NB4 (cell line): ENCODE data around the genes ASMTL, P2RY8 and ARSH.

DNA sequence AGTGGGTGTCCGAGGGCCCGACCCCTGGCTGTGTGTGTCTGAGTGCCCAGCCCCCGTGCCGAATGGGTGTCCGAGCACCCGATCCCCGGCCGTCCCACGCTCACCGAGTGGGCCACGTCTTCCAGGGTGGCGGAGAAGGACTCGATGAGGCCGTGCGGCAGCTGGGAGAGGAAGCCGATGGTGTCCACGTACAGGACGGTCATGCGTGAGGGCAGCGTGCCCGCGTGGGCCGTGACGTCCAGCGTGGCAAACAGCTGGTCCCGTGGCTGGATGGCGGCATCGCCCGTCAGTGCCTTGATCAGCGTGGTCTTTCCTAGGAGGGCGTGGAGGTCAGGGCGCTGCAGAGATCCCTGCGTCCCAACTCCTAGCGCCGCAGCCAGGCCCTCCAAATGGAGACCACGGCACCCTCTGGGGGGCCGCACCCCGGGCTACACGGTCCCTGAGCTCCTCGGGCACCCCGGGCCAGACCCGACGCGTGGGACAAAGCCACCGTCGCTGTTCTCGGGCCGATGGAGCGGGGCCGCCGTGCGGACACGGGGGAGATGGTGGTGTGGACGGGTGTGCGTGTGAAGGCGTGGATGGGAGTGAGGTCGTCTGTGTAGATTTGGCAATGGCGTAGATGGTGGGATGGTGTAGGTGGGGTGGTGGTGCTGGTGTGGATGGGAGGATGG, 7.1 kb downstream of the GTPBP6 start:
- RRBS = no CpG with 5 or more reads among the region's 58 CpGs

DNA sequence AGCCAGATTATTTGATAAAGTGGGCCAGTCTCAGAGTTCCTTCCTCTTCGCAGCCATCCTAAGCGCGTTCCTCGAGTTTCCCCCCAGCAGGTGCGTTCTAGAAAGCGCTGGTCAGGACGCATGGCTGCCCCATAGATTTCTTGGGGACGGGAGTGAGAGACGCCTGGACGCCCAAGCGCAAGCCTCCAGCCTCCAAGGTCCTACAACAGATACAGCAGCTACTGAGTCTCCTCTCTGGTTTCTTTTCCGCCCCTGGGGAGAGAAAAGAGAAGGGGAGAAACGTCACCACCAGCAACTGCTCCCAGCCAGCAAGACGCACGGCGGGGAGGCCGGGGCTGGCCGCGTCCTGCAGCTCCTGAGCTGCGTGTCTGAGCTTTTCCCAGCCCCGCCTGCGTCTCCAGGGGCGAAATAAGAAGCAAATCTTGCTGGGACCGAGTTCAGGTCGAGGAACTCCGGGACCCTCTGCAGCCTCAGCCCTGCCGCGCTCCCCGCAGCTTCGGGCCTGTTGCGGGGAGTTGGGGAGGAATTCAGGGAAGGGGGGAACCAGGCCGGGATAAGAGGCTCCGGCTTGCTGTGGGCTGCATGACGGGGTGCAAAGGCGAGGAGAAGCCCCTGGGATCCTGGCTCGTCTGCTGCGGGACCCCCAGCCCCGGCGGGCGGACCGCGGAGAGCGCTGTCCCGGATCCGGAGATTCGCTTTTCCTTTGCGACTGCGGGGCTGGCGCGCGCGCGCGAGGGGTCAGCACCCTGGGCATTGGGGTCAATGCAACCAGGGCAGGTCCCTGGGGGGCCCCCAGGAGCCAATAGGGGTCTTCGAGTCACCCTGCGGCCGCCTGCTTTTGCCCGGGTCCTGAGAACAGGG, 6.8 kb upstream of the SHOX start:
- RRBS = 54% methylated on average over 2 of the region's 58 CpGs

GRCh38 chrX:1405893-1406366, 14.0 kb upstream of the SLC25A6 start:
- RRBS = no CpG with 5 or more reads among the region's 2 CpGs

GRCh38 chrX:1420866-1421377, 29.0 kb upstream of the SLC25A6 start:
- RRBS = no CpG with 5 or more reads among the region's 9 CpGs

DNA sequence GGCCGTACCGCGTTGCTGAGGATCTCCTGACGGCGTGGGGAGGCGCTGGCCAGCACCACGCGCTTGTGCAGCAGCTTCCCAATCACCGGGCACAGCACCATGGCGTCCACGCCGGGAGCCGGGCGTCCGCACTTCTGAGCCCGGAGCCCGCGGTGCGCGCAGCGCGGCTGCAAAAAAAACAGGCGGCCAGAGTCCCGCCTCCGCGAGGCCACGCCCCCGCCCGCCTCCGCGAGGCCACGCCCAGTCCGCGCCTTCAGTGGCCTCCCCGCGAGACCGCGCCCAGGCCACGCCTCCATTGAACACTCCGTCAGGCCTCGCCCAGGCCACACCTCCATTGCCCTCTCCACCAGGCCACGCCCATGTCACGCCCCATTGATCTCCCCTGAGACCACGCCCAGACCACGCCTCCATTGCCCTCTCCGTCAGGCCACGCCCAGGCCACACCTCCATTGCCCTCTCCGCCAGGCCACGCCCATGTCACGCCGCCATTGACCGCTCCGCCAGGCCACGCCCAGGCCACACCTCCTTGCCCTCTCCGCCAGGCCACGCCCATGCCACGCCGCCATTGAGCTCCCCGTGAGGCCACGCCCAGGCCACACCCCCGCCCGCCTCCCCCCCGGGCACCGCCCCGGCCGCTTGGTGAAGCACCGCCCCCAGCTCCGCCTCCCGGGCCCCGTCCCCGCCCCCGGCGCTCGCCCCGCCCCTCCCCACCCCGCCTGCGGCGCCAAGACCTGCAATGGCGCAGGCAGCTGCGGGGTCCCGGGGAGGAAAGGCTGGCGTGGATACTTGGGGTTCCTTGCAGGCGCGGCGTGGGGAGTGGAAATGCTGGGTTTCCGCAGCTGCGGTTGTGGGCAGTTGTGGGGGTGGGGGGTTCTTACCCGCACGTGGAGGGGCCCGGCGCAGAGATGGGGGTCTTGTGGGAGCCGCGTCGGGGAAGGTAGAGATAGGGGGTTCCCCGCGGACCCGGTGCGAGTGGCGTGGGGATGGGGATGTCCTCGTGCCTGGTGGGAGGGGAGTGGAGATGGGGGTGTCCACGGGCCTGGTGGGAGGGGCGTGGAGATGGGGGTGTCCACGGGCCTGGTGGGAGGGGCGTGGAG, at the start of gene ASMTL:
ASMTL (minus strand) TSS at position 170 of the 1,097 bp plus-strand sequence.
- RRBS = 4% methylated on average over 22 of the region's 104 CpGs

DNA sequence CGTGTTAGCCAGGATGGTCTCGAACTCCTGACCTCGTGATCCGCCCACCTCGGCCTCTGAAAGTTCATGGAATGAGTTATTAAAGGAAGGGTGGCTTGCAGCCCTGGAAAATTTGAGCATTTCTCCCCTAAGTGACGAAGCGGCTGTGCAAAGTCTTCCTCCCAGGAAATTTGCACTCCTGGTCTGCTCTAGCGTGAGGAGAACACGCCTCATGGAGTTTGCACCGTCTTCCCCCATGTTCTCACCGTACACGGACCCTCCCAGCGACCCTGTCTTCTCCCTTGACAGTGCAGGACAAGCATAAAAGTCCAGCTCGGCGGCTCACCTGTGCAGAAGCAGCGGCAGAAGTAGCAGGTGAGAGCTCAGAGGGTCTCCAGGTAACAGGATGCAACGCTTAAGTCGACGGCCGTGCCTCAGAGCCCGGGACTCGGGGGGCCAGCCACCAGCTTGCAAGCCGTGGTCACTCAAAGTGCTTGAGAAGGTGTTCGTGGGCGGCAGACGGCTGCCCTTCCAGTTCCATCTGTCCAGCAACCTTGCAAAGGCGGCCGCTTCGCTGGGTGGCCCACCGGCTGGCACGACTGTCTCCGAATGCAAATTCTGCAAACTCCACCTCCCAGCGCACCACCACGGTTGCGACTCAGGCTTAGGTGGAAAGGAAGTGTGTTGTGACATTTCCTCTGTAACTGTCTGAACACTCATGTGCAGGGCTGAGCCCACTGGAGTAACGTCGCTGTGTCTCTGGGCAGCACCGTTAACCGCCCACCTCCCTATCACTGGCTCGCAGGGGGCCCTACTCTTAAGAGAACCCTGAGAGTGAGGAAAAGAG, at the start of gene P2RY8:
P2RY8 (minus strand) TSS at position 590 of the 826 bp plus-strand sequence.
- RRBS = no CpG with 5 or more reads among the region's 40 CpGs

- RRBS = 0% methylated on average over 1 of the region's 12 CpGs
Observed at GRCh38 chrX:1658170-1658468, 43.3 kb downstream of the ASMT start.

GRCh38 chrX:2321377-2321875, 179.3 kb downstream of the DHRSX start:
- RRBS = no CpG with 5 or more reads among the region's 11 CpGs

GRCh38 chrX:2497864-2499138, 2.5 kb downstream of the DHRSX start:
- RRBS = 62% methylated on average over 1 of the region's 19 CpGs

DNA sequence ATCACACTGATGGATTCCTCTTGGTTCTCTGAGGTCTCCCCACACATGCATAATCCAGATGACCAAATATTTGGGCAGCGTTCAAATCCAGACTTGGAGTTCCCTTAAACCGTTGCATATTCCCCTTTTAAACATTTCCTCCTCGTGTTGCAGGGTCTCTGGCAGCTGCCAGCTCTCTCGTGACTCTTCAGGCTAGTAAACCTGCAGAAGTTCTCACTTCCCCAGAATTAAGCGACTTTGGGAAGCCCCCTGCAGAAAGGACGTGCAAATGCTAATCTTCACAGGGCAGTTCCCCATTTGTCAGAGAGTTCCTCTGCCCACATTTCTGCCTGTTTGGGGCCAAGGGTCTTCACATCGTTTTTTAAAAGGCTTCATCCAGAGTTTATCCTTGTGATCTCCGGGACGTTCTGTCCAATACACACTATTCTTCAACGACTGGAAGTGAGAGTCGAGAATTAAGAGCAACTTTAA, 20.6 kb upstream of the DHRSX start:
- RRBS = no CpG with 5 or more reads among the region's 11 CpGs

- RRBS = no CpG with 5 or more reads among the region's 5 CpGs
Observed at GRCh38 chrX:2593772-2594167, 93.0 kb upstream of the DHRSX start.

DNA sequence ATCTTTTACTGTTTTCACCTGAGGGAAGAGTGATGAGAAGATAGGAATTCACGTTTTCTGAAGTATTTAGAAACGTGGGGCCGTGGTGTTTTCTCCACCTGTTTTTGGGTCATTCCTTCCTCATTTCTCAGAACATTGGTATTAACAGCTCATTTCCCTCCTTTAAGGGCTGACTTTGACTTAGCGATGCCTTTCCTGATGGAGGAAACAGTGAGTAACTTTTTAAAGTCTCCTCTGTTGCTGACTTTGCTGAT, 80.3 kb upstream of the CD99 start:
- RRBS = no CpG with 5 or more reads among the region's 4 CpGs

GRCh38 chrX:2823692-2824453, 4.9 kb upstream of the GYG2 start:
- RRBS = no CpG with 5 or more reads among the region's 15 CpGs

- RRBS = no CpG with 5 or more reads among the region's 9 CpGs
Observed at GRCh38 chrX:3006184-3006707, at the start of gene ARSH. Gene ARSH, plus strand, starts transcription at chrX:3006546.

DNA sequence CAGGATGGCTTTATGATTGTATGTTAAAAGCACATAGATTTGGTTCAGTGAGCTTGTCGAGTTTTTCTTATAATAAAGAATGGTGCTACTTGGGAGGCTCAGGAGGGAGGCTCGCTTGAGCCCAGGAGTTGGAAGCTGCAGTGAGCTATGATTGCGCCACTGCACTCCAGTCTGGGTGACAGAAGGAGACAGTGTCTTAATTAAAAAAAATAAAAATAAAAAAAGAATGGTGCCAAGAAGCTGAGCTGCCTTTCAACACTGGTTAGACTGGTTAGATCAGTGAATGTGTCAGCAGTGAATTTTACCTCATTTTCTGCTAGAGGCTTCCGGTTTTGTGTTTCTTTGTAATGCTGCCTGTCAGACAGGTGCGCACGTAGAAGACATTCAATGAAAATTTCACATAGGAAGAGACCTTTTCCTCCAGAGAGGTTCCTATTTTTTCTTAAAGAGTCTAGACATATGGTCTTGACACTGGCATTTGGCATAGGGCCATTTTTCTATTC, 15.1 kb upstream of the ARSF start:
- RRBS = no CpG with 5 or more reads among the region's 6 CpGs

DNA sequence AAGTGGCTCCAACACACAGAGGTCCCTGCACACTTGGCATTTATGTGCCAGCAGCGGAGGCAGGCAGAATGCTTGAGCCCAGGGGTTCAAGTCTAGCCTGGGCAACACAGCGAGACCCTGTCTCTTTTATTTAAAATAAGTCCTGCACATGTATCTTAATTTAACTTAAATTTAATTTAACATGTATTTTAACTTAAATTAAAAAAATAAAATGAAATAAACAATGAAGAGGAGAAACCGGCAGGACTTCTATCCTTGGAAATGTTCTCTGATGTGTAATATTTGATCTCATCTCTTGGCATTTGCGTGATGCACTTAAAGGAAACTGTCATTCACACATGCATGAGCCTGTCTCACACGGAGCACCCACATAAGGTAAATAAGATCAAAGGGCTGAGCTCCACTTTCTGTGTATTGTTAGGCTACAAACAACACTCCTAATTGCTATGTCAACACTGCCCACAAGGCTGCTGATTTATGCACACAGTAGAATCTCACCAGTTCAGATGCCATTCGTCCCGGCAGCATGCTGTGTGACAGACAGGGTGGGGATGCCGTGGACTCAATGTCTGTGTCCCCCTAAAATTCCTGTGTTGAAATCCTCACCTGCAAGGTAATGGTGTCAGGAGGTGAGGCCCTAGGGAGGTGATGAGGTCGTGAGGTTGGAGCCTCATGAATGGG, 5.8 kb downstream of the PRKX start:
- RRBS = no CpG with 5 or more reads among the region's 9 CpGs

DNA sequence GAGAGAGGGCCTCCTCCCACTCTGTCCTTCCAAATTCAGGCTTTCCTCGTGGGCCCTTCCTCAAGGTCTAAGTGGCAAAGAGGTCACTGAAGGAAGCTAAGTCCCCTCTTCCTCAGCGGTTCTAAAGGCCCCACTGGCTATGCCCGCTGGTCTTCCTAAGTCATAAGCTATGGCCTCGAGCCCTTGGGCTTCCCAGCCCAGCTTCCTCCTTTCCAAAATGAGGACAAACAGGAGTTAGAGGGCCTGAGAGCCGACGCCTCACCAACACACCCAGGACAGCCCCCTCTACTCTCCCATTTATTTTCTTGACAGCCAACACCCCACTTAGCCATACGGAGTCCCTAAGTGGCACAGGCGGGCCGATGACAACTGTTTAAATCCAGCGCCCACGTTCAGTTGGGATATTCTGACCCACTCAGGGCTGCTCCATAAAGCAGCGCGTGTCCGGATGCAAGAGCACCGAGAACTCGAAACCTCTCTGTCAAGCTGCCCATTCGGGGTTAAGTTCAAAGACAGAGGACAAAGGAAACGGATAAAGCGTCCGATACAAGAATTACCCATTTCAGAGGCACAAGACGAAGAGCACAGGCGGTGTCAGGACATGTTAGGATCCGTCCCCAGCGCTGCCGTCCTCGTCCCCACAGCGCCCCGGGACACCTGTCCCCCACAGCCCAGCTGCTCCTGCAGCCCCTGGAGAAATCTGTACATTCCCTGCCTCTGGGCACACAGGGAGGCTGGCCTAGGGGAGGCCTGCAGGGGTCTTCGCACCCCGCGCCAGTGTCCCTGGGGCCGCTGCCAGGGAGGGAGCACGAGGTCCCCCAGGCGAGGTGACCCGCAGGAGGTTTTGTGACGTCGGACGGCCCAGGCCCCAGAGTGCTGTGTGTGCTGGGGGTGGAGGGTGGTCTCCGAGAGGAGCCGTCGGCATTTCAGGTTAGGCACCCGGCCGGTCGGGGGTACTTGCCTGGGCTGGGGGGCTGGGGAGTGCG, 1.2 kb downstream of the PRKX start:
- RRBS = 0% methylated on average over 3 of the region's 45 CpGs

DNA sequence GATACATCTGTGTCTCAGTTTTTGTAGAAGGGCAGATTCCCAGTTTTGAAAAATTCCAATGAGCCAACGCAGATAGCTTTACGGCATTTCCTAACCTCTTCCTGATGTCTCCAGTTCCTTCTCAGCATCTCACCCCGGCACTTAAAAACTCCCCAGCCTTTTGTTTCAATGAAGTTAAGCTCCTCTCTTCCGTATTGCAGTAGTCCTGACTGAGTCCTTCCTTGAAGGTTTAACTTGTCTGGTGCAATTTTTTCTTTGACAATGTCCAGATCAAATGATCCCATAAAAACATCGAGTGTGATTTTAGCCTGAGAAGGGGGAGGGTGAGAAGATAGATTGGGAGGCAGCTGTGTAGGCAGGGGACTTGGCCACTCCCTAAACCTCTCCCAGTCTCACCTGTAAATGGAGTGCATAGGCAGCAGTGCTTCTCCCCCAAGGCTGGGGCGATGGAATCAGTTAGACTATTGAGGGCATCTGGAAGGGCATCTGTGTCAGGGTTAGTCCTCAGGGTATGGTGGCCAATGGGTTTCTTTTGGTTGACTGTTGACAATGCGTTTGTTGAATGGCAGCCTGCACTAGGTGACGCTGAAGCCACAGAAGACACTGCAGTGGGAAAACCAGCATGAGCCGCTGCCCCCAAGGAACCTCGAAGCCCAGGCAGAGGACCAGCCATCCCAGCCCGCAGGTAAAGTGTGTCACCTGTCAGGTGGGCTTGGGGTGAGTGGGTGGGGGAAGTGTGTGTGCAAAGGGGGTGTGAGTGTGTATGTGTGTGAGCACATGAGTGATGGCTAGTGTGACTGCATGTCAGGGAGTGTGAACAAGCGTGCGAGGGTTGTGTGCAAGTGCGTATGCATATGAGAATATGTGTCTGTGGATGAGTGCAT, 108.8 kb upstream of the PRKX start:
- RRBS = no CpG with 5 or more reads among the region's 14 CpGs

DNA sequence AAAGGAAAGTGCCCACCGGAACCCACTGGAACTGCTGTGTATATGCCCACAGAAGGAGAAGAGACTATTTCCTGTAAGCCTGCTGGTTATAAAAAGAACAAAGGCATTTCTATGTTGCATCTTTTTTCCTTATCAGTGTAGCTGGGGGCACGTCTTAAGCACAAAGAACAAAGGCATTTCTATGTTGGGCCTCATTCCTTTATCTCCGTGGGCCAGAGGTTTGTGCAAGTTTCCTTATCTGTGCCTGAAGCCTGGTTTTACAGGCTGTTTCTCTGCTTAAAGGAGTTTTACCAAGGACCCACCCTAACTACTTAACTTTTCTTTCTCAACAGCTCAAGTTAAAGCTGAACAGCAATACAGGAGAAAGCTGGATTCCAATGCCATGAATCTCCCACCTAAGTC, 1176.6 kb downstream of the NLGN4X start:
- RRBS = no CpG with 5 or more reads among the region's 3 CpGs

GRCh38 chrX:5810005-5810280, 418.7 kb downstream of the NLGN4X start:
- RRBS = no CpG with 5 or more reads among the region's 1 CpG